ENCODE data around the genes MRI1, DCAF15 and IL27RA.

DNA sequence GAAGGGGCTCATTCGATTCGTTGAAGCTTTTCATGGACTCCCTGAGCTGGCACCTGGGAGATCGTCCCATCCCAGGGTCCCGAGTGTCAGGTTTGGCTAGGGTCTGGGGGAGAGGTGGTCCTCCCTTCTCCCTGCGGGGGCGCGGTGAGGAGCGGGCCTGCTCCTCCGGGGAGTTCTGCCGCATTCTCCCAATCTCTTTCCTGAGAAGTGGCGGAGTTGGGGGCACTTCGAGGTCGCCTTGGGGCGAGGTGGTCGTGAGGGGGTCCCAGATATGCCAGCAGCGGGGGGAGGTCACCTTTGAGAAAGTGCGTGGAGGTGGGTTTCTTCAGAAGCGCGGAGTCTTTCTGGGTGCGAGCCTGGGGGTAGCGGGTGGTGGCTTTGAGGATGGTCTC lies 389 bp downstream of the IER2 start:
- PRO-cap: no peak

GRCh38 chr19:13153812-13154717 lies 3.9 kb downstream of the IER2 start:
- PRO-cap: bidirectional peak, plus-strand start at chr19:13154467, minus-strand start at chr19:13154333; bidirectional peak, plus-strand start at chr19:13154959, minus-strand start at chr19:13154654

GRCh38 chr19:13156834-13157437 lies 6.7 kb downstream of the IER2 start:
- PRO-cap: no peak

- PRO-cap: unidirectional peak, plus-strand start at chr19:13261306
Observed at GRCh38 chr19:13260860-13261693, 110.9 kb downstream of the IER2 start.

GRCh38 chr19:13277036-13277499 lies 126.9 kb downstream of the IER2 start:
- PRO-cap: unidirectional peak, minus-strand start at chr19:13277194

DNA sequence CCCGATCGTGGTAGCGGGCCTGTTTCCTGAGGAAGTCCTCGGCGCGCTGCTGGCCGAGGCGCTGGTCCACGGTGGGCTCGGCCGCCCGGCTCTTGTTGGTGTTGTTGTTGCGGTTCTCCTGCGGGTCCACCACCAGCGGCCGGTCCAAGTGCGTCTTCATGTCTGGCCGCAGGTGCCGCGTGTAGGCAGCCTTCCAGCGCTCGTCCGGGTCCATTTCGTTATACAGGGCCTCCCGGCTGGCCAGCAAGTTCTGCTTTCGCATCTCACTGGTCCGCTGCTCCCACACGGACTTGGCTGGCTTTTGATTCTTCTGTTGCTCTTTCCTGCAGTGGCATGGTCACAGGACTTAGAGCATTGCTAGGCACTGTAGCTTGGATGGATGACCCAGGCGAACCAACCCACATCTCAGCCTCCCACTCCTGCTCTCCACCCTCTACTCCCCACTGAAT lies 148.8 kb downstream of the IER2 start:
- PRO-cap: no peak

DNA sequence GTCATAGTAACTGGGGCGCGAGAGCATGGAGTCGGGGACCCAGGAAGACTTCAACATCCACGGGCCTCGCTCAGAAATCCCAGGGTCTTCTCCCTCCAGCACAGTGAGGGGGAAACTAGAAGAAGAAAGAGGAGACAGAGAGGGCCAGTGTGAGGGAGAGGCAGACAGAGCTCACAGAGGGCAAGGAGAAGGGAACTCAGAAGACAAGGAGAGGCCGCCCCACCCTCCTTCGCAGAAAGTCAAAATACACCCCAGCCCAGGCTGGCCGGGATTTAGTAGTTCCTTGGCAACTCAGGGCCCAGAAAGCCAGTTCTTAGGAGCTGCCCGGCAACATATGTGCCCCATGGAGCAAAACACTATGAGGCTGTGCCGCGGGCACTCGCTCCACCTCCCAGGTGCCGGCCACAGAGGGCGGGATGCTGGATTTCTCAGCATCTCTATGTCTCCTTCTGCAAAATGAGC lies 93.7 kb upstream of the CACNA1A start:
- PRO-cap: no peak

DNA sequence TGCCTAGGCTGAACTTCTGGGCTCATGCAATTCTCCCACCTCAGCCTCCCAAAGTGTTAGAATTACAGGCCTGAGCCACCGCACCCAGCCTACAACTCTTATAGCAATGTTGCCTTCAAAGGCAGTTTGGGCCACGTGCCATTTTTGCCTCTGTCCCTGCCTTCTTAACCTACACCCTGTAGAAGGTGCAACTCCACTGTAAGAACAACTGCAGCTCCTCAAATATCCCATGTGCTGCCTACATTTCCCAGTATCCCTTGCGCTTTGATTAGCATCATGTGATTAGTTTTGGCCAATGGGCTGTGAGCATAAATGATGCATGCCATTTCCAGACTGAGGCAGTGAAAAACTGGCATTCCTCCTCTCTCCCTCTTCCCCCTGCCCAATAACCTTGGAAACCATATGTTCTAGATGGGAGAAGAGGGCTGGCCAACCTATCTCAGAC lies 58.6 kb upstream of the YJU2B start:
- PRO-cap: no peak

DNA sequence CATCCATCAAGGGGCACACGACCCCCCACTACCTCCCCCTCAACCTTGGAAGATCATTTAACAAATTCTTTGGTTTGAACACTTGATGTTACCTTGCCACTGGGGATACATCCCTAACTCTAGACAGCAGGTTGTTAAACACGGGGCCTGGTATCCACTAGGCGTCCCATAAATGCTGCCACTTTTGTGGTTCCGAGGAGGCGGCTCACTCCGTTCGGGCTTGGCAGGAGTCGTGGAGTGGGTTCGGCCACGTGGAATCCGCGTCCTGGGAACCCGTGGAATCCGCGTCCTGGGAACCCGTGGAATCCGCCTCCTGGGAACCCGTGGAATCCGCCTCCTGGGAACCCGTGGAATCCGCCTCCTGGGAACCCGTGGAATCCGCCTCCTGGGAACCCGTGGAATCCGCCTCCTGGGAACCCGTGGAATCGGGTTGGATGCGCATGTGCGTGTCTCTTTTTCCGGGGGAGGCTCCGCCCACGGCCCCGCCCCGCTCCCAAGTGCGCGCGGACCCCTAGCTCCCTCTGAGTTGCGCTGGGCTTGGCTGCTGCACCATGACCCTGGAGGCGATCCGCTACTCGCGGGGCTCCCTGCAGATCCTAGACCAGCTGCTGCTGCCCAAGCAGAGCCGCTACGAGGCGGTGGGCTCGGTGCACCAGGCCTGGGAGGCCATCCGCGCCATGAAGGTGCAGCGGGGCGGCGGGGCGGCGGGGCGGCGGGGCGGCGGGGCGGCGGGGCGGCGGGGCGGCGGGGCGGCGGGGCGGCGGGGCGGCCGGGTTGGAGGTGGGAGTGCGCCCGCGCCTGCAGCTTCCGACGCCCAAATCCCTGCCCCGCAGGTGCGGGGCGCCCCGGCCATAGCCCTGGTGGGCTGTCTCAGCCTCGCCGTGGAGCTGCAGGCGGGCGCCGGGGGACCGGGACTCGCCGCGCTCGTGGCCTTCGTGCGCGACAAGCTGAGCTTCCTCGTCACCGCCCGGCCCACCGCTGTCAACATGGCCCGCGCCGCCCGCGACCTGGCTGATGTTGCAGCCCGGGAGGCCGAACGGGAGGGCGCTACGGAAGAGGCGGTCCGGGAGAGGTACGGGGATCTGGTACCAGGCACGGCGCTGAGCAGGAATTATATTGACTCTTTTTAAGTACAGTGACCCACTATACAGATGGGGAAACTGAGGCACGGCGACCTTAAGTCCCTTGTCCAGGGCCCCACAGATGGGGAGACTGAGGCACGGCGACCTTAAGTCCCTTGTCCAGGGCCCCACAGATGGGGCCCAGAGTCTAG lies at the start of gene MRI1:
MRI1 (plus strand) TSS at position 485 of the 1,273 bp plus-strand sequence.
- PRO-cap: bidirectional peak, plus-strand start at position 524 of the sequence, minus-strand start at position 291 of the sequence

- PRO-cap: no peak
Observed at GRCh38 chr19:13831047-13832294, 36.2 kb downstream of the ZSWIM4 start.

- PRO-cap: bidirectional peak, plus-strand start at chr19:13843871, minus-strand start at chr19:13843756
Observed at GRCh38 chr19:13843256-13844055, 33.5 kb upstream of the NANOS3 start.

- PRO-cap: no peak
Observed at GRCh38 chr19:13874078-13874484, 2.9 kb upstream of the NANOS3 start.

- PRO-cap: no peak
Observed at GRCh38 chr19:13934640-13935525, 3.3 kb downstream of the PODNL1 start.

DNA sequence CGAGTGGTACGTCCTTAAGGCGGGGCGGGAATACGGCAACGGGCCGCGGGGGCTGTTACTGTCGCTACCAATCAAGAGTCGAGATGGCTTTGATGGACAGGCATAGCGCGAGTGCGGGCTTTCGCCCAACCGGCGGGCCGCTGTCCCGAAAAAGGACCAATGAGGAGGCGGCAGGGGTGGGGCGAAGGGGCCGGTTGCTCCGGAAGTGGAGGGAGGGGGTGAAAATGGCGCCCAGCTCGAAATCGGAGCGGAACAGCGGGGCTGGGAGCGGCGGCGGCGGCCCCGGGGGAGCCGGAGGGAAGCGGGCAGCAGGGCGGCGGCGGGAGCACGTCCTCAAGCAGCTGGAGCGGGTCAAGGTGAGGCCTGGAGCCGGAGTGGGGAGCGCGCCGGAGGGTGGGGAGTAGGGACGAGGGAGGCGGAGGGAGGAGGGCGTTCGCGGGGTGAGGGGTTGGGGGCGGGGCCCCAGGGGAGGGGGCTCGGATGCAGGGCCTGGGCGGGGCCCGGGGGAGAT lies at the start of gene DCAF15:
DCAF15 (plus strand) TSS at position 221 of the 511 bp plus-strand sequence.
- PRO-cap: bidirectional peak, plus-strand start at position 236 of the sequence, minus-strand start outside the sequence

GRCh38 chr19:13973960-13974615 lies 21.8 kb downstream of the DCAF15 start:
- PRO-cap: no peak

DNA sequence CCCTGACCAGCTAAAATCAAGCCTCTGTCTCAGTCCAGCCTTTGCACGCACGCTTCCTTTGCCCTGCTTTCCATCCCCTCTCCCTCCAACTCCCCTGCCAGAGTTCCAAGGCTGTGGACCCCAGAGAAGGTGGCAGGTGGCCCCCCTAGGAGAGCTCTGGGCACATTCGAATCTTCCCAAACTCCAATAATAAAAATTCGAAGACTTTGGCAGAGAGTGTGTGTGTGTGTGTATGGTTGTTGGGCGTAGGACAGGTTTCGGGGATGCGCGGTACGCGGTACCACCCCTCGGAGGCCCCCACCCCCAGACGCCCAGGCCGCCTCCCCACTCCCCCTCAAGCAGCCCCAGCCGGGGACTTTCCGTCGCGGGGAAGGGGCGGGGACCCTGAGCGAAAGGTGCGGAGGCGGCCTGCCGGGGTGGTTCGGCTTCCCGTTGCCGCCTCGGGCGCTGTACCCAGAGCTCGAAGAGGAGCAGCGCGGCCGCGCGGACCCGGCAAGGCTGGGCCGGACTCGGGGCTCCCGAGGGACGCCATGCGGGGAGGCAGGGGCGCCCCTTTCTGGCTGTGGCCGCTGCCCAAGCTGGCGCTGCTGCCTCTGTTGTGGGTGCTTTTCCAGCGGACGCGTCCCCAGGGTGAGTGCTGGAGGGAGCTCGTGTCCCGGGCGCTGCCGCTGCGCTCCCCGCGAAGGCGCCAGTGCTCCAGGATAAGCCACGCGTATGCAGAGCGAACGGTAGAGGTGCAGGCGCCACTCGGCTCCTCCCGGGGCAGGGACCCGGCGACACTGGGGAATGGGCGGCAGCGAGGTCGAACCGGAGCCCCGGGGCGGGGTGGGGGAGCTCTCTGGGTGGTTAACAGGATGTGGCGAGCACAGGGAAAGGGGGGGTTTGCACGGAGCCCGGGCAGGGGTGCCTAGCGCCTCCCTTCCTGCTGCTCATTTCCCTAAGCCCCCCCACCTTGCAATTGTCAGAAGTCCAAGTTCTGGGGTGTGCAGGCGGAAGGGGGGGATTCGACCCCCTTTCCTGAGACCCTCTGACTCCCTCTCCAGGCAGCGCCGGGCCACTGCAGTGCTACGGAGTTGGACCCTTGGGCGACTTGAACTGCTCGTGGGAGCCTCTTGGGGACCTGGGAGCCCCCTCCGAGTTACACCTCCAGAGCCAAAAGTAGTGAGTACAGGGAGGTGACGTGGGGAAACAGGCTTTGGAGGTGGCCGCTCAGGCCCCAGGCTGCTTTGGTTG lies at the start of gene IL27RA:
IL27RA (plus strand) TSS at position 420 of the 1,233 bp plus-strand sequence.
- PRO-cap: unidirectional peak, plus-strand start at position 456 of the sequence; bidirectional peak, plus-strand start at position 889 of the sequence, minus-strand start at position 781 of the sequence

DNA sequence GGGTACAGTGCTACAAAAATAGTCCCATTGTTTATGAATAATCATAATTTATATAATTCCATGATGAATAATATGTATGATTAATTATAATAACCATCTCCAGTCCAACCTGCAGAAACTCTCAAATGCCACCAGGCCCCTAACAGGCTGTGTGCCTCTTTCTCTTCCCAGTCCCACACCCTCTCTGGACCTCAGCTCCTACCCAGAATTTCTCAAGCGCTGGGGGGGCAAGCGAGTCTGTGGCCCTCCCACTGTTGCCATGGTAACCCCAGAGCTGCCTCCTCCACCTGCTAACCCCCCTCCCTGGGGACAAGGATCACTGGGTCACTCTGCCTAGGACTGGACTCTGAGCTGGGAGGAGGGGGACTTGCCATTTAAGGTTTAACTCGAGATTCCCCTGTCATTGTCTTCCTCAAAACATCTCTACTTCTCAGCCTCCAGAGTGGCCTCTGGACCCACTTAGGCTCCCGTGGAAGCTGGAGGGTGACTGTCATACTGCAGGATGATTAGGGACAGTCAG lies 2.3 kb downstream of the PALM3 start:
- PRO-cap: no peak

- PRO-cap: no peak
Observed at GRCh38 chr19:14060025-14060384, 1.9 kb downstream of the PALM3 start.

- PRO-cap: unidirectional peak, plus-strand start at chr19:14137559
Observed at GRCh38 chr19:14137351-14137816, 995 bp upstream of the ASF1B start.

GRCh38 chr19:14151205-14151776 lies 14.9 kb upstream of the ASF1B start:
- PRO-cap: no peak

Data from mucosa of descending colon (tissue), 1 donor.